Islet of Langerhans (tissue), 1 donor: ENCODE measurements around a stretch of chr17.

- RRBS, result no CpG with 5 or more reads among the region's 19 CpGs
These were observed 13.3 kb downstream of the SLC16A3 start for GRCh38 chr17:82242042-82242702.

DNA sequence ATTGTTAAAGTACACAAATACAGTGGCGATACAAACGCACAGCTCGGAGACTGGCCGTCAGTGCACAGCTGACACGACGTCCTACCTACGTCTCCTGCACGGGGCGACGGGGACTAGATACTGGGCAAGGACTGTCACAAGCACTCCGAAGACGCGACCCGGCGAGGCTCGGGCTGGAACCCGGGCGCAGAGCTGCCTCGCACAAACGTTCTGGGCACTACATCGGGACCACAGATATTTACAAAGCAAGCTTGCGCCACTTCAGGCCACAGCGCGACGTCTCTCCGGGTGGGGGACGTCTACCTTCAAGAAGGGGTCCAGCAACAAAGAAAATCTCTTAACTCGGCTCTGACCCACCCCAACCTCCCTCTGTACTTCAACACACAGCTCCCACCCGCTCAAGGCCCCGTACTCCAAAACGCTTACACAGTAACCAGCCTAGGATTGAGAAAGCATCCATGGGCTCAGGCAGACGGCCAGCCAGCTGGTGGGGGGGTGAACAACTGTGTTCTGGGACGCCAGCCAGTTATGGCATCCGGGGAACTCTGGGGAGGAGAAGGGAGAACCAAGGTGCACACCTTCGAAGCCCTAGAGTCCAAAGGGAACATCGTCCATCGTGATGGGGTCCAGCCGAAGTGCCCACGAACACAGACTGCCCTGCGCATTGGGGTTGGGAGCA is 14.0 kb downstream of the SLC16A3 start:
- RRBS, result 49% methylated on average over 9 of the region's 40 CpGs

GRCh38 chr17:82256048-82257226 is 17.1 kb downstream of the CSNK1D start:
- RRBS, result no CpG with 5 or more reads among the region's 22 CpGs

DNA sequence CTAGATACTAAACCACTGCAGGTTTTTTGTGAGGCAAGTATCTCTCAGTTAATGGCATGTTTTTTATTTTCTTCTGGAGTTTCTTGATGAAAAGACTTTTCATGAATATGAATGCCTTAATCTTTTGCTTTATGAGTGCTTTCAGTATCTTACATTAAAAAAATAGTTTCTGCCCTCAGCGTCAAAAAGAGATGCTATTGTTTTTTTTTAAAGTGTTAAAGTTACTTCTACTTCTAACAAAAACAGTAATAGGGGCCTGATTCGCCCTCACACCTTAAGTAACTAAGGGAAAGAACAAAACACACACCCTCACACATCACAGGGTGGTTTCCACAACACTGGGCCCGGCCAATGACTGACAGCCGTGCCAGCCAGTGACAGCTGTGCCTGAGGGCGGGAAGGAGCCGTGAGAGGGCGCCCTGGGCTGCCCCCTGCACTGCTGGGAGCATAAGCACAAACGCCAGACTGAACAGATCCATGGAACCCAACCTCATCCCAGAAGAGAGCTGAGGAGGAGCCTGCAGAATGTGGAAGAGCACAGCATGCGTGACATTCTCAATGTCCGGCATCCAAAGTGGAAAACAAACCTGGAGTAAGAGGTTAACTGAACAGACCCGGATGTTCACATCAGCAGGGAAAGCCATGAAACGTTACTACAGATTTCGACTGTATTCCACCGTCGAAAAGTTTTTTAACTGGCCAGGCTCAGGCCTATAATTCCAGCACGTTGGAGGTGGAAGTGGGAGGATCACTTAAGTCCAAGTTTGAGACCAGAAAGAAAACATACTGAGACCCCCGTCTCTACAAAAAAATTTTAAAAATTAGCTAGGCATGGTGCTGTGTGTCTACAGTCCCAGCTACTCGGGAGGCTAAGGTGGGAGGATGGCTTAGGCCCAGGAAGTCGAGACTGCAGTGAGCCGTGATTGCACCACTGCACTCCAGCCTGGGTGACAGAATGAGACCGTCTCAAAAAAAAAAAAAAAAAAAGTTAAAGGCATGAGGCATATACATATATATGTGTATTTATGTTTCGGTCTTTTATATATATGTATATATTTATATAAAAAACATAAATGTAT is 15.9 kb downstream of the CSNK1D start:
- RRBS, result no CpG with 5 or more reads among the region's 22 CpGs

DNA sequence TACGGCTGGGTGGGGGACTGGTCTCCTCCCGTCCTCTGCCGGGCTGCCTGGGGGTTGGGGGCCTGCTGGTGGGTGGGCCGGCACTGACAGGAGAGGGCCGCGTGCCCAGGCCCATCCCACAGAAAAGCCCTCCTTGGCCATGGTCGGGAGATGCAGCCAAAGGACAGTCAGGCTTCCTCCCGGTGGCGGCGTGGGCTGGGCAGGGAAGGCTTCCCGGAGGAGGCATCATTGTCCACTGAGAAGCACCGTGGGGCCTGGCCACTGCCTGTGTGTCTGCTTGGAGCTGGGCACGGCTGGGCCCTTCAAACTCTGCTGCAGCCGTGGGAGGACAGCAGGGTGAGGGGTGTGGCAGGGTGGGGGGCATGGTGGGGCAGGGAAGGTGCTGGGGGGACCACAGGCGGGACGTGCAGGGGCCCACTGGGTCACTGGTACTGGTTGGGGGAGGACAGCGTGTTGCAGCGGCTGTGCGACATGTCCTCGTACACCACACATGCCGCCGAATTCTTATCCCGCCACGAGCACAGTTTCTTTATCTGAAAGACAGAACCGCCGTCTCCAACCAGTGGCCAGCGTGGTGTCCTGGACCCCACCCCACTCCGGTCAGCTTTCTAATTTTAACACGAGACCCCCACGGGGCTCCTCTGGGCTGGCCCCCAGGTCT is 2.4 kb downstream of the CD7 start:
- RRBS, result 53% methylated on average over 5 of the region's 30 CpGs

DNA sequence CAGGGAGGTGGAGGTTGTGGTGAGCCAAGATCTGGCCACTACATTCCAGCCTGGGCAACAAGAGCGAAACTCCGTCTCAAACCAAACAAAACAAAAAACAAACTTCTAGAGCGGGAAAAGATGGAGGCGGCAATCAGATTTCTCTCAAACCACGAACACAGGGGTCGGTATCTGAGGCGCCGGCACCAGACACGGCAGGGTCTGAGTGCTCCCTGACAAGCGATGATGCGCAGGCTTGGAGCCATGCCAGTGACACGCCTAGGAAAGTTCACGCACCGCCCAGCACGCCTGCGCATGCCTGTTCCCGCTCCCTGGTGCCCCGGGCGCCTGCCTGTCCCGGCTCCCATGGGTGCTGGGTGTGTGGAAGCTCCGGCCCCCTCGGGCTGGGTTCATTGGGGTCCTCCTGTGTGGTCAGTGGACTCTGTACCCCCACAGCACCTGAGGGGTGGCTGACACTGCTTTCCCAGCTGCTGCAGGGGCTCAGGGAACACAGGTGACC is 1.5 kb downstream of the SECTM1 start:
- RRBS, result no CpG with 5 or more reads among the region's 22 CpGs

DNA sequence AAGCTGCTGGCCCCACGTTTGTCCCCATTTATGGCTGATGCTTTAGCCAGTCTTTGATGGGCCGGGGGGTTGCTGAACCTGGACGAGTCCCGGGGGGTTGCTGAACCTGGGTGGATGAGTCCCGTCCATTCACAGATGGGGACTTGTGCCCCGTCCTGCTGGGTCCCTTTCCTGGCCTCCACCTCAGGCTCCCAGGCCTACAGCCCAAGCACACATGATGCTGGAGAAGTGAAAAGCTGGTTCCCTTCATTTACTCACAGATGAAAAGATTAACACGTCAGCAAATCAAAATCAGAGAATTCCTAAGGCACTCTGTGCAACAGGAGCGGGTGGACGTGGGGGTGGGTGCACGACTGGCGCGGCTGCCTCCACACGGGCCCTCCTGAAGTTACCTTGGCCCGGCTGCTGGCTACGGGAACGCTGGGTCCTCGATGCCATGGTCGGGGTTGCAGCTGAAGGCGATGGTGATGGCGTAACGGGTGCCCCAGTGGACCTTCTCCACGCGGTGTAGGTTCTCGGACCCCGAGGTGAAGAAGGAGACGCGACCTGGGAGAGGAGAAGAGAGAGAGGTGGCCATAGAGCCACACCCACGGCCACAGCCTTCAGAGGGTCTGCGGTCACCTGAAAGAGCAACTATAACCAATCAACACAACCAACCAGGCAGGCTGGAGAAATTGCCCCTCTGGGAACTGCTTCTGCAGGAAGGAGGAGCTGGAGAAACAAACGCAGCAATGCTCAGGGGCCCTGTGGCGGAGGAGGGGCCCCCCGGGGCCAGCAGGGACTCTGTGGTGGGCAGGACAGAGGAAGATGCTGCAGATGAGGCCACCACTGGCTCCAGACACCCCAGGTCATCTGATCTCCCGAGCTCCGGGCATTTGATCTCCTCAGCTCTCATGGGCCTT is 20.7 kb downstream of the UTS2R start:
- RRBS, result 92% methylated on average over 3 of the region's 34 CpGs

DNA sequence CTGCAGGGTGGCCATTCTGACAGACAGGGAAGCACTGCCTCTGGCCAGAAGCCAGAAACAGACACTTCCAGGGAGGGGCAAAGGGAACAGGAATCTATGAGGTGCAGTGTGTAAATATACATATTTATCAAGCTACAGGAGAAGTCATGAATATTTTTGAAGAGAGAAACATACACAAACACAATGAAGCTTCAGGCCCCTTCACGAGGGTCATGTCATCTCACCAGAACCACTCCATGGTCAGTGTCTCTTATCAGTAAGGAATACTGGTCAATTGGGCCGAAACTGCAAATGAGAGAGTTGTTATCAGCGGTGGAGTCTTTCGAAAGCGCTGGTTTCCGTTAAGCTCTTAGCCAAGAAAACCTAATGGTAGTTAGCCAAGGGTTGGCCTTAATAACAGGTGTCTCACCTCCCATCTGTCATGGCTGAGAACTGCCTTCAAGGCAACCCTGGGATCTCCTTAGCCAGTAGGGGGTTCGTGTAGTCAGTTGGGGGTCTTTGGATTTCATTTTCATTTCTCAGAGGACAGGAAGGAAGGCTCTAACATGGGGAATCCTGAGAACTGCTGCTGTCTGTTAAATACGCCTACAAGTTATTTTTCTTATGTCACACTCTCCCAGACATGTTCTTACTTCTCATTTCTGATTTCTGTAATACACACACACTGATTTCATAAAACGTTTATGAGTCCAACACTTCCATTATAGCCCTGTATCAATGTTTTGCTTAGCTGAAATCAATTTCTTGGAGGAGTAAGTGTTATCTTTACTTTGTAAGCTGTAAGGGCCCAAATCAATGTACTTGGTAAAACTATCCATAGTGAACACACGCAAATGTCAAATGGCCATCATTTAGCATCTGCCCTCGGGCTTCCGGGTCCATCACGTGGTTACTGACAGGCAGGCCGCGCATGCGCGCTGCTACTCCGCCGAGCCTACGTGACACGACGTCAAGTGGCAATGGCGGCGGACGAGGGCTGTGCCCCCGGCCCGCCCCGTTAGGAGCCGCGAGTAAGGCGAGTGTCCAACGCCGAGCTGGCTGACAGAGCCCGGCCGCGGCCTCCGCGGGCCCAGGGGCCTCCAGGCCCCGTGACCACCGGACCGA is 925 bp upstream of the NARF start:
- RRBS, result 3% methylated on average over 15 of the region's 41 CpGs

DNA sequence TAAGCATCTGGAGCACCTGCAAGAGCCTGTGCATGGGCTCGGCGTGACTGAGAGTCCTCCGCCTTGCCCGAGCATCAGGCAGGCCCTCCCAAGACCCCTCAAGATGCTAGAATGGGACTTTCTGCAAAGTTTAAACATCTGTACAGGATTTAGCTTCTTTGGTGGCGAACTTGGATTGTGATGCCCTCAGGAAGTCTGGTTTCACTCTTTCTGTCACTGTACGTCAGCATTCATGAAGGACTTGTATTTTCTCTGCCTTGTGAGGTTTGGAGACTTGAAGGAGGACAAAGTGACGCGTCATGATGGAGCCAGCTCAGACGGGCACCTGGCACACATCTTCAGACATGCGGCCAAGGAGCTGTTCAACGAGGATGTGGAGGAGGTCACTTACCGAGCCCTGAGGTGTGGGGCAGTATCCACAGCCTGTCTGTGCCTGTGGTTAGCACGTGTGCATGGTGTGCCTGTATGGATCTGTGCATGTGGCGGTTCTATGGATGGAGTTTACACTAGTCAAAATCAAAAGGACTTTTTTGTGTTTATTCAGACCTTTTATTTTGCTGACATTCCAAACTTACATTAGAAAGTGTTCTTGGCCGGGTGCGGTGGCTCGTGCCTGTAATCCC is 26.1 kb downstream of the NARF start:
- RRBS, result no CpG with 5 or more reads among the region's 17 CpGs

GRCh38 chr17:82574614-82575265 is 55.2 kb downstream of the FOXK2 start:
- RRBS, result no CpG with 5 or more reads among the region's 7 CpGs

DNA sequence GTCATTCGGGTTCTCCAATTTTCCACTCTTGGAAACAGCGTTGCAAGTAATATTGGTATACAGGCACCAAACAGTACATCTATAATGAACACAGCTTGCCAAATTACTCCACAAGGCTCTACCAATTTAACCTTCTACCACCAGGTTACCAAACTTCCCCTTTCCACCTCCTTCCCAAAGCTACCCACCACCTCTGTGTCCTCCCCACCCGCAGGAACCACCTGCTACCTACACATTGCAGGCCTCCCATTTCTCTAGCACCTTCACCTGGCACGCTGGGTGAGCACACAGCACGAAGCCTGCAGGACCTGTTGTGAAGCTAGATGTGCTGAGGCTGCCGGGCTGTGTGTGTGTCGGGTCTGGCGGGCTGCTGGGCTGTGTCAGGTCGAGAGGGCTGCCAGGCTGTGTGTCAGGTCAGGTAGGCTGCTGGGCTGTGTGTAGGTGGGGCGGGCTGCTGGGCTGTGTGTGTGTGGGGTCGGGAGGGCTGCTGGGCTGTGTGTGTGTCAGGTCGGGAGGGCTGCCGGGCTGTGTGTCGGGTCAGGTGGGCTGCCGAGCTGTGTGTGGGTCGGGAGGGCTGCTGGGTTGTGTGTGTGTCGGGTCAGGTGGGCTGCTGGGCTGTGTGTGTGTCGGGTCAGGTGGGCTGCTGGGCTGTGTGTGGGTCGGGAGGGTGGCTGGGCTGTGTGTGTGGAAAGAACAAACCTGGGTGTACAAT is 8.8 kb downstream of the WDR45B start:
- RRBS, result no CpG with 5 or more reads among the region's 19 CpGs

DNA sequence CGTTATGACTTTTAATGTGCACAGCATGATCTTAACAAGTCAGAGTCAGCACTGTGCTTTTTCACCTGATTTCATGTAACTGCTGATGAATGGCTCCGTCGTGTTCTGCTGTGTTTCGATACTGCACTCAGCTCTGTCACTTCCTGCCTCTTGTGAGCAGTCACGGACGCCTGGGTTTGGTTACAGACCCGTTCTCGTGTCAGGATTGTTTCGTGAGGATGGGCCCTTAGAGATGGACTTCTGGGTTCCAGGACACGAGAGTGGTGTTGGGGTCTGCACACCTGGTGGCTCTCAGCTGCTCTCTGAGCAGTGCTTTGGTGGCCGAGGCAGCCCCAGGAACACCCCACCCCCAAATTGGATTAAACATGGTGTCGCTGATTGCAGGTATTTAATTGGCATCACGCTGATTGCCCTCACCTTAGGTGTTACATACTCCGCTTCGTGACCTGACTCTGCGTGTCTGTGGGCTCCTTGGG is 24.7 kb downstream of the TBCD start:
- RRBS, result no CpG with 5 or more reads among the region's 16 CpGs

GRCh38 chr17:82786222-82786729 is 34.4 kb downstream of the TBCD start:
- RRBS, result no CpG with 5 or more reads among the region's 10 CpGs

DNA sequence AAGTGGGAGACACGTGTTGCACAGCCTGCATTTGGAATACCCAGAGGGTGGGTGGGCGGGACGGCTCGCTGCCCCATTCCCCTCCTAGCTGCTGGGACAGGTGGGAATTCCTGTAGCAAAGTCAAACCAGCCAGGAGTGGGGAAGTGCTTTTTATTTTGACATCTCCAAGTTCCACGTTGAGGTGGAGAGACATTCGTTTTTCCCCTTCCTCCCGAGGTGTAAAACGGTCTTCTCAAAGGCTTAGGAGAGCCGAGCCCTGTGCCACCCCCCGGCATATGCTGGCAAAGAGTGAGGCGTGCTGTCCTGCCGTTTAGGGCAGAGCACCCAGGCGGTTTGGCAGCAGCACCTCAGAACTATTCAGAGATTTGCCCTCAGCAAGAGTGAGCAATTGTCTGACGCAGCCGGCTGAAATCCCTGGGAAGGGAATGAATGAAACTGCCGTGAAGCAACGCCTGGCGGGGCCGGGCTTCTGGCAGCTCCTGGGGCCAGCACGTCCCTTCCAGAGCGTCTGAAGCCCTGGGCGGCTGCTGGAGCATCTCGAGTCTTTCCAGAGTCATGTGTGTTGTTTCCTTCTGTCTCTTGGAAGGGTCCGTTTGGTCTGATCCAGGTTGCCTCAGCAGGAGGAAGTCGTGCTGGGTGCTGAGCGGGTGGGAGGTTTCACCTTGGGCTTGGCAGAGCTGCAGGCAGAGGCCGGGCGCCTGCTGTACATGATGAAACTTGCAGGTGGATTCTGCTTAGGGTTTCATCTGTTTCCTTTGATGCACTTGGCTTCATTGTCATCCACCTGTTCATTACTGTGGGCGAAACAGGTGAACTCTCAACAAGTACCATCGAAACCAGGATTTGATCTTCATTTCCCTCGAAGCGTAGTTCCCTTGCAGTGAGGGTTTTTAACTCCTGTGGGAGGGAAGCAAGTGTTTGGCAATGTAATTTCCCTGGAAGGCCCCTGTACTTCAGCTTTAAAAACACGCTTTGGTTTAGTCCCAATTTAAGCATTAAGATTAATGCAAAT is 35.3 kb downstream of the TBCD start:
- RRBS, result 85% methylated on average over 5 of the region's 33 CpGs

GRCh38 chr17:82793773-82794580 is 42.1 kb downstream of the TBCD start:
- RRBS, result no CpG with 5 or more reads among the region's 23 CpGs

DNA sequence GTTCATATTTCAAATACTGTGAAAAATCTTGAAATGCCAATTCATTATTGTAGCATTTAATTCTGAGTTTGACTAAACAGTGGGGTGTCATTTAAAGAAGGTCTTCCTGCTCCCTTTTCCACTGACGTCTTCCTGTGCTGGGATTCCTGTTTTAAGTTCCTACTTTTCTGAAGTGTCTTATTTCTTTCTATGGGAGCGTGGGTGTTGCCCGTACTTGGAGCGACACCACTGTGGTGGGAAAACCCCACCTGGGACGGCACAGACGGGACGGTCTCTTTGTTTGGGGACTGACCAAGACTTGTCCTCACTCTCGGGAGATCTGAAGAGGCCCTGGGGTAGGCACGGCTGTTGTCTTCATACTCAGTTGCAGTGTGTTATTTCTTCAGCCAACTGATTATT is 25.7 kb downstream of the ZNF750 start:
- RRBS, result no CpG with 5 or more reads among the region's 9 CpGs

- RRBS, result 61% methylated on average over 5 of the region's 37 CpGs
These were observed 5.4 kb upstream of the ZNF750 start for GRCh38 chr17:82844894-82846048.

DNA sequence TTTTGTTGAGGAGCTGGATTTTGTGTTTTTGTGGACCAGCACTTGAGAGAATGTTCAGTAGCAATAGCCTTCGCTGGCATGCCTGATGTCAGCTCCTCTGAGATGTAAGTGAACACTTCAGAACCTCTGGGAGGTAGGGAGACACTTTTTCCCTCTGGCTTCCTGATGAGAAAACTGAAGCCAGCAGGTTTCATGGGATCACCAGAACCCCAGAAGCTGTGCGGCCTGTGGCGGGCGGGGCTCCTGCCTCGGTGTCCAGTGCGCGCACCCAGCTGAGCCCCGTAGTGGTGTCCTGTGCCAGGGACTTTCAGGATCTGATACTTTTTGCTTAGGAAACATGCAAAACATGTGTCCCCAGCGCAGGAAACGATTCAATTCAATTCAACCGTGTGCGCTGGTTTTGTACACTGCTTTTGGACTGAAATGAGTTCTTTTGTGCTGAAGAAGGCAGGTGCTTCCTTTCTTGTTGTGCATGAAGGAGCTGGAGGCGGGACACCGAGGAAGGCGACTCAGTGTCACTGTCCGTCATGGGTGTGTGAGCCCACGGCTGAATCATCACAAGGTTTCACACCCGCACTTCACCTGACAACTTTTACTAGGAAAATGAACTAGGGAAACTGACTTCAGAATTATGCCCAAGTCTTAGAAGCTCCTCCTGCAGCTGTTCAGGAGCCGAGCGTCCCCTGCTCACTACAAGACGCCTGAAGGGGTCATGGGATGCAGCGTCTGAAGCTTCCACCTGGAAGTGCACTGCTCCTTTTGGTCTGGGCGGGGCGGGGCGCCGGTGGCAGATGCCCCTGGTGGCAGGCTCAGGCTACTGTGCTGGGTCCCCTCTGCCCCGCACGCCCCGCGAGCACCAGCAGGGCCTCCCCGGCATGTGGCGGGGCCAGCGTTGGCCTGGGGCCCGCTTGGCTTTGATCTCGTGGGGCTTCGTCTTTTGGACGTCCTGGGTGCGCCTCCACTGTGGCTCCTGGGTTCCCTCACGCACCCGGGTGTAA is 31.4 kb upstream of the ZNF750 start:
- RRBS, result 90% methylated on average over 6 of the region's 40 CpGs

- RRBS, result no CpG with 5 or more reads among the region's 33 CpGs
These were observed 88.6 kb downstream of the B3GNTL1 start for GRCh38 chr17:82962648-82963623.

GRCh38 chr17:83106798-83107164 is 27.4 kb downstream of the METRNL start:
- RRBS, result no CpG with 5 or more reads among the region's 6 CpGs